Upper lobe of left lung (tissue), 5 donors: ENCODE results near the genes BUB1B, PAK6 and EXD1.

GRCh38 chr15:40048901-40049298 is 9.9 kb upstream of the SRP14 start:
- PRO-cap, 2 experiments: no peak in any of the 2 experiments
- RAMPAGE, long total RNA, 4 experiments: no peak in any of the 4 experiments

GRCh38 chr15:40053112-40053433 is 14.1 kb upstream of the SRP14 start:
- PRO-cap, 2 experiments: no peak in any of the 2 experiments
- RAMPAGE, long total RNA, 4 experiments: no peak in any of the 4 experiments

- PRO-cap, 2 experiments: no peak in any of the 2 experiments
- RAMPAGE, long total RNA, 4 experiments: start-site peak on the plus strand in 2 of 4 experiments, at chr15:40160981-40161158 at its widest, 45 to 77 reads per replicate
Measured at GRCh38 chr15:40160615-40161766, at the start of gene BUB1B. TSS of gene BUB1B (plus strand) at chr15:40161069.

DNA sequence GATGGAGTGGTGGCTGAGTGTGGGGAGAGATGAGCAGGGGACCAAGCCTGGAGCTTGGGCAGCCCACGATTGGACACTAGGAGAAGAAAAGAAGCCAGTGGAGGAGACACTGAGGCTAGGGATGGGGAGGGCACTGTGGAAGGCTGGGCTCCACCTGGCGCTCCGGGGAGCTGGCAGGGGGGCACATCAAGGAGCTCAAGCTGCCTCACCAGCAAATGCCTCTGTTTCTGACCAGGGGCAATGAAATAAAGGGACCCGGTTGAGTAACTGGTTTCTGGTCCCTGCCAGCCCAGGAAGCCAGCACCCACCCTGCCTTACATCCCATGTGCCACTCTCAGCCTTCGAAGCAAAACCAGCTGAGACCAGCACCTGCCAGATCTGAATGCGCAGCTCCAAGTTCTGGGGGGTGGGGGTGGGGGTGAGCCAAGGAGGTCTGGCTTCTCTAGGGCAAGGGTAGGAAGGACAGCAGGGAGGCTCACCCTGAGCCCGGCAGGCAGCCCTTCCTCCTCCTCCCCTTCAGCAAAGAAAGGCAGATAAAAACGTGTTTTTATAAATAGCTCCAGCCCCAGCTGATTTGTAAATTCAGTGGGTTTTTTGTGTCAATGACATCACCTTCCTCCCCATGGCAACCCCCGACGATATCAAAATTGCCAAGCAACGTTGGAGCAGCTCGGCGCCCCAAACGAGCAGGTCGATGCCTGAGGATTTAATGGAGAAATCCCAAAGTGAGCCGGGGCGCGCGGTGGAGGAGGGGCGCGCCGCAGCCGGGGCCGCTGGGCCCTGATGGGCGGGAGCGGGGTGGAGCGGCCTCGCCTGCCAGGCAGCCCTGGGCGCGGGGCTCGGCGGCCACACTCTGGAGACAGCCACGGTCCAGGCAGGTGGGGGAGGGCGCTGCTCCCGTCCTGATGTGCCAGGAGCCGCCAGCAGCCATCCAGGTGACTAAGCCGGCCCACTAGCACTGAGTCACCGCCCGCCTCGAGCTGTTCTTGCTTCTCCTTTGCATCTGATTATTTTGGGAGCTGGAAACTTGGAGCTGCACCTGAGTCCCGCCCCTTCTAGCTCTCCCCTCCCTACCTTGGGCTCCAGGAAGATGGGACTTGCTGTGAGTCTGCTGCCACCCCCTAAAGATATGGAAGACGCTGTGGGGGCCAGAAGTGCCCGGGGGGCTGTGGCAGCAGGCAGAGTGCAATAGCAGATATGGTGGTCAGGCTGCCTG is at the start of gene PAK6:
TSS of gene PAK6 (plus strand) at position 653 of the 1,216 bp plus-strand sequence.
- PRO-cap, 2 experiments: no peak in any of the 2 experiments
- RAMPAGE, long total RNA, 4 experiments: no peak in any of the 4 experiments

GRCh38 chr15:40256493-40257103 is 17.7 kb downstream of the PAK6 start:
- PRO-cap, 2 experiments: no peak in any of the 2 experiments
- RAMPAGE, long total RNA, 4 experiments: no peak in any of the 4 experiments

- PRO-cap, 2 experiments: peak in 2 of 2 experiments; most common minus-strand start chr15:40324553 (in 1)
- RAMPAGE, long total RNA, 4 experiments: no peak in any of the 4 experiments
Measured at GRCh38 chr15:40324064-40325025, 853 bp downstream of the INAFM2 start.

- PRO-cap, 2 experiments: no peak in any of the 2 experiments
- RAMPAGE, long total RNA, 4 experiments: no peak in any of the 4 experiments
Measured at GRCh38 chr15:40358648-40359426, 818 bp downstream of the DISP2 start.

DNA sequence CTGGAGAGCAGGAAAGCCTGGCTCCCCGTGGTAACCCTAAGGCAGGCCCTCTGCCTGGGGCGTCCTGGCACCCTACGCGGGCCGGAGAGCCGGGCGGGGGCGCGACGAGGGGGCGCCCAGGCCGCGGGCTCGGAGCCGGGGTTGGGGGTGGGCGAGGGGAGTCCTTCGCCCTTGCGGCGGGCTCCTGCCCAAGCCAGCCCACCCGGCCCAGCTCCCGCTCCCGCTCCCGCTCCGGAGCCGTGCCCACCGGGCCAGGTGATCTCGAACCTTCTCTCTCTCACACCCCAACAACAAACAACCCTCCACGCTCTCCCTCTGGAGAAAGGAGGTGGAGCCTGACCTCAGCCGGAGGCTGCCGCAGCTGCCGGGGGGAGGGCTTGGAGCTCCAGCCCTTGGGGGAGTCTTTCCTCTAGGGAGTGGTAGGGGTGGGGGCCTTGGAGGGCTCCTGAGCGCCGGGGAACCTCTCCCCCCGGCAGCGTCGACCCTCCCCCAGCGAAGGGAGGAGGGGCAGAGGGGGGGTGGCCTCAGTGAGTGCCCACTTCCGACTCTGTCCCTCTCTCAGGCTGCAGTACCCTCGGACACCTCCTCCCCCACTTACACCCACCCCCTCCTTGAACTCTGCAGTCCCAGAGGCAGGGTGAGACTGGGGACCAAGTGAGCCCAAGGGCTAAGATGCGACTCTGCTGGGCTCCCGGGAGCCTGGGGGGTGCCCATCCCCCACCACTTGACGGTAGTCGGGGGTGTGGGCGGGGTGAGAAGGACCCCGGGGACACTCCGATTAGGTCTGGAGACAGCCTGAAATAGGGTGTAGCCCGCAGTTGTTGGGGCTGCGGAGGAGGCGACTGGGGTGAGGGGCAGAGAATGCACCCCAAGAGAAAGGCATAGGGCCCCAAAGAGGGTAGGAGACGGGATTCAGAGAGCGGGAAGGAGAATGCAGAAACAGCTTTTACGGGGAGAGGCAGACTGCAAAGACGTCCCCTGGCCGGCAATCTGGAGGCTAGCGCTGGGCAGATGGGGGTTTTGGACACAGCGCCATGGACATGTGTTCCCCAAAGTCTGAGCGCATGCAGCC is 4.4 kb upstream of the BAHD1 start:
- PRO-cap, 2 experiments: no peak in any of the 2 experiments
- RAMPAGE, long total RNA, 4 experiments: no peak in any of the 4 experiments

DNA sequence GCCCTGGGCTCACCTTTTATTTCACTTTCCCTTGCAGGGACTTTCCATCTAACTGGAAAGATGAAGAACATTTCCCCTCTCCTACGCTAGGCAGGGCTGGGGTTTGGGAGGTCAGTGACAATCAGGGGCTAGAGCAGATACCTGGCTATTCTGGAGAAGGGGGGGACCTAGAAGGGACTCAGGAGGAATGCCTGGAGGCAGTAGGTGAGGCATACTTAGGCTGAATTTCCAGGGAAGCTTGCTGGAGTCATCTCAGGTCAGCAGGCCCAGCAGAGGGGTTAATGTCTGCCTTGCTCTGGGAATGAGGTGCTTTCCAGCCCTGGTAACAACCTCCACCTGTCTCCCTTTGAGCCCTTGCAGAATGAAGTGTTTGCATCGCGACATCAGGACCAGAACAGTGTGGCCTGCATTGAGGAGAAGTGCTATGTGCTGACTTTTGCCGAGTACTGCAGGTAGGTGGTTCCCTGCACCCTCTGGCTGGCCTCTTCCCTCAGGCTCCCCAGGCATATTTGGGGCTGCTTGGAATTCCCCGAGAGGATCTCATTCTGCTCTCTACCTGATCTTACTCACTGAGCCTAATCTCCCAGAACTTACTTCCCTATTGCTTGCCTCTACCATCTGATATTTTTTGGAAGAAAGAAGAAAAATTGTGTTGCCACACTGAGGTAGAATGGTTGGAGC is 5.7 kb upstream of the CHST14 start:
- PRO-cap, 2 experiments: no peak in any of the 2 experiments
- RAMPAGE, long total RNA, 4 experiments: start-site peak on the plus strand in 1 of 4 experiments, centred at position 296 of the sequence, 11 reads per replicate

DNA sequence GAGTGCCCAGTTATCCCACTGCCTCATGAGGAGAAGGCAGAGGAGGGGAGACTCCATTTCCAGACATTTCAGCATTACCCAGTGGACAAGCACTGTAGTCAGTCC is 564 bp upstream of the CHST14 start:
- PRO-cap, 2 experiments: no peak in any of the 2 experiments
- RAMPAGE, long total RNA, 4 experiments: no peak in any of the 4 experiments

GRCh38 chr15:40489424-40490295 is 18.9 kb downstream of the CHST14 start:
- PRO-cap, 2 experiments: no peak in any of the 2 experiments
- RAMPAGE, long total RNA, 4 experiments: no peak in any of the 4 experiments

DNA sequence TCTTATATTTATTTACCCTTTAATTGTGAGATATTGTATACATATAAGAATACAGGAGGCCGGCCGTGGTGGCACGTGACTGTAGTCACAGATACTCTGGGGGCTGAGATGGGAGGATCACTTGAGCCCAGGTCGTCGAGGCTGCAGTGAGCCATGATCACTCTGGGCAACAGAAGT is 772 bp upstream of the RMDN3 start:
- PRO-cap, 2 experiments: no peak in any of the 2 experiments
- RAMPAGE, long total RNA, 4 experiments: no peak in any of the 4 experiments

DNA sequence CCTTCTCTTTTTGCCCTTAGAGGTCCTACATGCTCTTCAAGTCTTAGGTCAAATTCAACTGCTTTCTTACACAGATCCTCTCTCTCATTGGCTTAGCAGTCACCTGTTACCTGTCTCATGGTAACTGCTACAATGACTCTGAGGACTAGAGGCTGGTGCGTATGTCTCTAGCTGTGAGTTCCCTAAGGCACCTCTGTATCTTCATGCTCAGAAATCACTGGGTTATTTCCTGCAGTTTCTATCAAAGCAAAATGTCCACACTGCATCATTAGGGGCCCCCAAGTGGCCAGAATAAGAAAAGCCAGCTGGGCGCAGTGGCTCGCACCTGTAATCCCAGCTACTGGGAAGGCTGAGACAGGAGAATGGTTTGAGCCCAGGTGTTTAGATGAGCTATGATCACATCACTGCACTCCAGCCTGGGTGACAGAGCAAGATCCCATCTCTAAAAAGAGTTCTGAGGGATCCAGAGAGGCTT is 2.5 kb upstream of the VPS18 start:
- PRO-cap, 2 experiments: no peak in any of the 2 experiments
- RAMPAGE, long total RNA, 4 experiments: no peak in any of the 4 experiments

GRCh38 chr15:40928515-40928766 is 699 bp upstream of the DLL4 start:
- PRO-cap, 2 experiments: peak in 1 of 2 experiments; most common plus-strand start chr15:40928612 (in 1)
- RAMPAGE, long total RNA, 4 experiments: no peak in any of the 4 experiments

DNA sequence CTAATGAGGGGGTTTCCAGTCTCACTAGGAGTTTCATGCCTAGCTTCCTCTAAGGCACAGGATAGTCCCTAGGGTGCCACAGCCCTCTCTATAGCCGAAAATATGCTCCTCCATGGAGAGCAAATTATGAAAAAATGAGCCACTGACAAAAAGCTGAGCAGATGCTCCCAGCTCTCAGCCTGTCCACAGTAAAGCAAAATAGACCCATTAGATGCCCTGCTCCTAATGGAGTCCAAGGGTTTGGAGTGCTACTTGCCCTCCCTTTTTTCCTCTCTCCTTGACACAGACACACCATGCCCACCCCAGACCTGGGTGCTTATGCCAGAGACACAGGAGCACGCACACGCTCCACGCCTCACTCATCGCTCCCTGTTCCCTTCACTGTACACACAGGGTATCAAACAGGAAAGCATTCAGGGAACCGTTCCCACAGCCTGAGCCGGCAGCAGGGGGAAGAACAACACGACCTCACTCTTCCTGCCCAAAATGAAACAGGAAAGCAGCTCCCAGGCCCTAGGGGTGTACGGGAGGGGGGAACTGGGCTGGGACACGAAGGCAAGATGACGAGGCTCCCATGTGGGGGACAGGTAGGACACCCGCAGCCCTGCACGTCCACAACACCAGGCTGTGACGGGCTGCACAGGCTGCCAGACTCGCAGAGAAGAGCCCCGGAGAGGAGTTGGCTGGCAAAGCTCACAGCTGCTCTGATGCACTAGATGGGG is 11.1 kb downstream of the DLL4 start:
- PRO-cap, 2 experiments: peak in 1 of 2 experiments; most common plus-strand start position 319 of the sequence (in 1); most common minus-strand start position 488 of the sequence (in 1)
- RAMPAGE, long total RNA, 4 experiments: no peak in any of the 4 experiments

DNA sequence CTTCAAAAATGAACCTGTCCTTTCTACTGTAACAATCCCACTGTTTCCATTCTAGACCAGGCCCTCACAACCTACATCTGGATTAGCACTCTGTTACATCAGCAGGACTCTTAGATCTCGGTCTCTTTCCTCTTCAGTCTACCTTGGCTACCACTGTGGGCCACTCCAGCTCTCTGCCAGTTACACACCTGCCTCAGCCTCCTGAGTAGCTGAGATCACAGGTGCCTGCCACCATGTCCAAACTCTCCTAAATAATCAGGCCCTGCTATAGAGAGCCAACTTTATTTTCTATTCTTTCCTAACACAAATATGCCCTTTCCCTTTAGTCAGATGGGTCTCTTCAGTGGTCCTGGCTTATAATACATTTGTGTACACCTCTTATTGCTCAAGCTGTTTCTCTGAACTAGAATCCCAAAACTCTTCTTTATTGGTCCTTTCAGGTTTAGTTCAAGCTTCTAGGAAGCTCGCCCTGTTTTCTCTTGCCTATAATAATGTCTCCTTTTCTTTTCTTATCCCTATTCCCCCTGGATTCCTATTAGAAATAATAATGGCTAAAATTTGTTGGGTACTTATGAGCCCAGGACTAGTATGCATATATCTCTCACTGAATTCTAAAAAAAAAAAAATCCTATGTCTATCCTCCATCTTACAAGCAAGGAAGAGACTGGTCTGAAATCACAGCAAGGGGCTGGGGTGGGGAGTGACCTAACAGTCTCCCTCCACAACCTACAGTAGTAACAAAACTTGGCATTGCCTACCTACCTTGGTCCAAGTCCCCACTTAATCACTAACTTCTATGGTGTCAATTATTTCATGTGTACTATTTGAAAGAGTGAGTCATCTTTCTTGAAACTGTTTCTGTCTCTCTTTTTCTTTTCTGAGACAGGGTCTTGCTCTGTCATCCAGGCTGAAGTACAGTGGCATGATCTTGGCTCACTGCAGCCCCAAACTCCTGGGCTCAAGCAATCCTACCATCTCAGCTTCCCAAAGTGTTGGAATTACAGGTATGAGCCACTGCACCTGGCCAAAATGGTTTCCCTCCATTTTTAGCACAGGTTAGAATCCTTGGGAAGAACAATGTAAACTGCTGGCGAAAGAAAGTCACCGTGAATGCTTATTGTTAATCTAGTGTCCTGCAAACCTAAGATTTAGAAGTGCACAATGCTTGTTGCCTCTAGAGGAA is 36.6 kb downstream of the CHAC1 start:
- PRO-cap, 2 experiments: no peak in any of the 2 experiments
- RAMPAGE, long total RNA, 4 experiments: start-site peak on the minus strand in 1 of 4 experiments, centred at position 790 of the sequence, 6 reads per replicate

- PRO-cap, 2 experiments: no peak in any of the 2 experiments
- RAMPAGE, long total RNA, 4 experiments: no peak in any of the 4 experiments
Measured at GRCh38 chr15:41001431-41001889, 48.2 kb downstream of the CHAC1 start.

DNA sequence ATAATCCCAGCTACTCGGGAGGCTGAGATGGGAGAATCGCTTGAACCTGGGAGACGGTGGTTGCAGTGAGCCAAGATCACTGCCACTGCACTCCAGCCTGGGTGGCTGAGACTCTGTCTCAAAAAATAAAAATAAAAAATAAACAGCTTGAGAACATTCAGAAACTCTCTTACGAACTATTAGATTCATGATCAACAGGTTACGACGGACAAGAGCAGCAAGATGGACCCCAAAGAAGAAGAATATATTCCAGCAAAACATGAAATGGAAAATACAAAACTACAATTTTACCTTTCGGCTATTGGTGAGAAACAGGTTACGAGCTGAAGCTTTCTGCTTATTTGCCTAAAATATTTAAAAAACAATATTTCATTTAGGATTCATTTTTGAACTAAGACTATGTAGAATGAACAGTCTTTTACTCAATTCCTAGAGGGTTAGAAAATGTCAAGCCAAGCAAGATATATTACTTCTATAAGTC is 35.3 kb downstream of the INO80 start:
- PRO-cap, 2 experiments: no peak in any of the 2 experiments
- RAMPAGE, long total RNA, 4 experiments: start-site peak on the minus strand in 2 of 4 experiments, centred at positions 304 to 307 of the sequence, 19 to 21 reads per replicate

DNA sequence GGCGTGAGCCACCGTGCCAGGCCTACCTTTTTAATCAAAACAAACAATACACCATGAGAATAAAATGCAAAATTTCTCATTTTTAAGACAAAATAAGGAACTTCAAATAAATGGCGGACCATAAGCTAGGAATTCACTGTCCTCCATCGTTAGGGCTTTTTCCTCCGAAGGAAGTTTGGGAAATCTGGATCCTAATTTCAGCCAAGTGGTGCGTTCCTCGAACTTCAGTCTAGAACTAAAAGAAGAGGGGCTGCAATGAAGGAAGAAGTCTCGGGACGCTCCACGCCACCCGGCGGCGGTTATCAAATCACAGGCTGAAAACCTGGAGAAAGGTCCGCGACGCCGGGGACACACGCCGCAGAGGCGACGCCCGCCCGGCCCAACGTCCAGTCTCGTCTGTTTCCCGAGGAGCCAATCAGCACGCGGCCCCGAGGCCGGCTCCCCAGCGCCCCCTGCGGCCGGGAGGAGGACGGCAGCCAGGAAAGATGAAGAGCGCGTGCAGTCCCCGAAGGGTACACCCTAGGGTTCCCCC is at the start of gene EXD1:
TSS of gene EXD1 (minus strand) at position 398 of the 532 bp plus-strand sequence.
- PRO-cap, 2 experiments: peak in 2 of 2 experiments; most common plus-strand start position 455 of the sequence (in 1); most common minus-strand start position 398 of the sequence (in 2)
- RAMPAGE, long total RNA, 4 experiments: no peak in any of the 4 experiments

DNA sequence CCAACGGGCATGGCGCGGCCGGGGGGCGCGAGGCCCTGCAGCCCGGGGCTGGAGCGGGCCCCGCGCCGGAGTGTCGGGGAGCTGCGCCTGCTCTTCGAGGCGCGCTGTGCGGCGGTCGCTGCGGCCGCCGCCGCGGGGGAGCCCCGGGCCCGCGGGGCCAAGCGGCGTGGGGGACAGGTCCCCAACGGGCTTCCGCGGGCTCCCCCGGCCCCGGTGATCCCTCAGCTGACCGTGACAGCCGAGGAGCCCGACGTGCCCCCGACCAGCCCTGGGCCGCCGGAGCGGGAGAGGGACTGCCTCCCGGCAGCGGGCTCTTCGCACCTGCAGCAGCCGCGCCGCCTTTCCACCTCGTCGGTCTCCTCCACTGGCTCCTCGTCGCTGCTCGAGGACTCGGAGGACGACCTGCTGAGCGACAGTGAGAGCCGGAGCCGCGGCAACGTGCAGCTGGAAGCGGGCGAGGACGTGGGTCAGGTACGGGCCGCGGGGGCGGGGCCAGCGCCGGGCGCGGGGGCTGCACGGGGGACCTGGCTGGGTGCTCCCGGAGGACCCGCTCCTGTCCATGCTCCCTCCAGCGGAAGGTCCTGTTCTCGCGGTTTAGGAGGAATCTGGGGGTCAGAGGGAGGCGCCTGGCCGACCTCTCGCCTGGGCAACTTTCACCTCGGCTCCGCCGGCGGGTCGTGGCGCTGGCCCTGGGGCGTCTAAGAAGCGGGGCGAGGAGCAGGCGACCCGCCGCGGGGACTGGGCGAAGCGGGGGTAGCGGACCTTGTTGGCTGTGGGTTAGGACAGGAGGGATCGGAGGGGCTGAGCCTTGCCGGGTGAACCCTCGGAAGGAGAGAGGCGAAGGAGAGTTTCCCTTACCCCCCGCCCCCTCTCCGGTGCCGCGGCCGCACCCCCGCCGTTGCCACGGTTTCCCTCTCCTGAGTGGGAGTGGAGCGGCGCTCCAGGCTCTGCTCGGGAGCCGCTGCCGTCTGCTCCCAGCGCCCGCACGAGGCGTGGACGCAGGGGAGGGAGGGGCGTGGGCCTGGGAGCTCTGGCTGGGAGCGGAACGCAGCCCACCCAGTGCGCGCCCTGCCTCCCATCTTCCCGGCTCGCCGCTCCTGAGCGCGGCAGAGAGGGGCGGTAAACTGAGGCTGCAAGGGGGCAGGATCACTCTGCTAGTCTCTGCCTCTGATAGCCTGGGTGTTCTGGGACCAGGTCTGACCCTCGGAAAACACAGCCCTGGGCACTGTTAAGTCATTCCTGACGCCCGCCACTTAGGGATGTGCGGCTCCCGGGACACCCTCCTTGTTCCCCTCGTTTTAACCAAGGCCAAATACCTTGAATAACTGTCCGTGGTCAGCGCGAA is 744 bp downstream of the ITPKA start:
- PRO-cap, 2 experiments: no peak in any of the 2 experiments
- RAMPAGE, long total RNA, 4 experiments: no peak in any of the 4 experiments